Hair follicular keratinocyte (primary cell): ENCODE data around the genes IFIT3, IFIT1B, IFIT5, RPP30 and HECTD2.

DNA sequence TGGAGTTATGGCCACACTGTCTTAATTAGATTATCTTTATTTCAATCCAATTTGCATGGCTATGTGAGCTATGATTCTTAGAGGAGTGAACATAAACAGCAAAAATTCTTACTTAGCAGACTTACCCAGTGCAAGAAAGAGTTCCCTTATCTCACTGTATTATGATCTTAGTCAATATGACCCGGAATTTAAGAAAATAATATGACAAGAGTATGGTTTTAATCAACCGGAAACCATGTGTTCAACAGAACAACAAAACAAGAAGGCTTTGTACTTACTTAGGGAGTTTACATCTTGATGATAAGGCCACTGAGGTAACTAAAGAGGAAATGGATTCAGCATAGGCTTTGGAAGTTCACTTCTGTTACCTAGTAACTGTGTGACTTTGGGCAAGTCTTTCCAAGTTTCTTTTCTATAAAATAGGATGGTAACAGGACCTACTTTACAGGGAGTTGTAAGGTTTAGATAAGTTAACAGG is 7.4 kb upstream of the FAS start:
- RAMPAGE, long total RNA, result no peak

DNA sequence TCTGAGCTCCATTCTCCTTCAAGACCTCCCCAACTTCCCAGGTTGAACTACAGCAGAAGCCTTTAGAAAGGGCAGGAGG is 427 bp upstream of the FAS start:
- RAMPAGE, long total RNA, result no peak

- RAMPAGE, long total RNA, result no peak
These were observed 950 bp upstream of the CH25H start for GRCh38 chr10:89207680-89208853.

GRCh38 chr10:89284001-89284693 is 17.7 kb upstream of the IFIT2 start:
- RAMPAGE, long total RNA, result no peak

DNA sequence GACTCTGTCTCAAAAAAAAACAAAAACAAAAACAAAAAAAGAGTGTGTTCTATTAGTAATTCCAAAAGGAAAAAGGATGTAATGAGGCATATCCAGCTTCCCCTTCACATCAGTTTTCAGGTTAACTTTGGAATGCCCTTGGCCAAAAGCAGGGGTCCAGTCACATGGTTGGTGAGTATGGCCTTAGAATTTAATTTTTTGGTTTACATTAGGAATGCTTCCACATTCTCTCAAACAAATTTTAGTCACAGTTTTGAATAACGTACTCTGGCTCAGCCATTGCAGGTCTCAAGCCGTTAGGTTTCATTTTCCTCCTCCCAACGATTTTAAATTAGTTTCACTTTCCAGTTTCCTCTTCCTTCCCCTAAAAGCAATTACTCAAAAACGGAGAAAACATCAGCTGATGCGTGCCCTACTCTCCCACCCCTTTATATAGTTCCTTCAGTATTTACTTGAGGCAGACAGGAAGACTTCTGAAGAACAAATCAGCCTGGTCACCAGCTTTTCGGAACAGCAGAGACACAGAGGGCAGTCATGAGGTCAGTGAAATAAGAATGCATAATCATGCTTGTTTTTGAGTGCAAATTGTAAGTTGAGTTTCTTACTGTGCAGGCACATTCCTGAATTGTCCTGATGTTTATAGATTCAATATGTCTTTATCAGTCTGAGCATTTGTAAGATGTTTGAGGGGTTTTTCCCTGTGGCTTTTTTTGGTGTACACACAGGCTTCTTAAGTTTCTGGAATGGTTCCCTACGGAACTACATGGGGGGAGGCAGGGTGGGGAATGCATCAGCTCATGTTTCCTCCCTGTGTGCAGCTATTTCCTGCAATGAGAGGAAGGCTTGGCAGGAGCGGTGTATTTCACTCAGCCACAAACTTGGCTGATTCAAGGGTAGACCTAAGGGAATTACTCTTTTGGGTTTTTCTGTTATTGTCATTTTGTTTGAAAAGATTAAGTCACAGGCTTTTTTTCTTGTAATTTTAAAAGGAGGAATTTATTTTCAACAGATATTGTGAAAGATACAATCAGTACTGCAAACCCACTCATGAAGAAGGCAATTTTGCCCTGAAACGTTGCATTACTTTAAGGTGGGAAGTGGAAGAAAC is at the start of gene IFIT3:
Gene IFIT3 (plus strand): TSS at position 458 of the 1,108 bp plus-strand sequence.
- RAMPAGE, long total RNA, result no peak

GRCh38 chr10:89377801-89378331 is at the start of gene IFIT1B:
Gene IFIT1B, plus strand, starts transcription at chr10:89378056.
- RAMPAGE, long total RNA, result no peak

- RAMPAGE, long total RNA, result start-site peak on the plus strand at chr10:89414743-89414752, 35 and 14 reads in 2 replicates
These were observed at the start of gene IFIT5 for GRCh38 chr10:89413904-89414924. Gene IFIT5, plus strand, starts transcription at chr10:89414568.

GRCh38 chr10:89591463-89592313 is 53.4 kb downstream of the PANK1 start:
- RAMPAGE, long total RNA, result no peak

DNA sequence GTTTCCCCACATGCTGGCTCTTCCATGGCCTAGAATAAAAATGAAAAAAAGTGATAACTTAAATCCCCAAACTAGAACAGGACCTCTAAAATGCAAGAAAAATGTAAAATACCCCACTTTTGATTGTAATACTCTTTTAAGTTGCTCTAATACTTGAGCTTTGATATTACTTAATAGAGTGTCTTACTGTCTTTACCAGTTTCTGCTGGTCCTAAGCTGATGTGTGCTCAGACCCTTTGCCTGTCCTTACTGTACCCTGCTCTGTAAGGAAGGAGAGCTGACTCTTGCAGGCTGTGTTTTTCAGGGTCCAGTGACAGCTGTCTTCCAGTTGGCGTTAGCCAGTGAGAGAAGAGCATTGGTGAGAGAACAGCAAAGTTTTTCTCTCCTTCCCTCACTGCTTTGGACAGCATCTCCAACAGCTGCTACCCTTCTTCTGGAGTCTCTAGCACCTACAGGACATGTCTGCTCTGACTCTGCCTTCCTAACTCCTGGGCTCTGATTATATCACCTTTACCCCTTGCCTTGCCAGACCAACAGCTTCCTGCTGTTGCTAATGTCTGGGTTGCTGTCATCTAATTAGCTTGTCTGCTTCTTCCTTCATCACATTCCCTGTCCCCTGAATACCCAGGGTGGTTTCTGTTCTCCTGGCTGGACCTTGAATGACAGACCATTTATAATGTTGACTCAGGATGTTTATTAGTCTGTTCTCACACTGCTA is 23.3 kb upstream of the PANK1 start:
- RAMPAGE, long total RNA, result no peak

DNA sequence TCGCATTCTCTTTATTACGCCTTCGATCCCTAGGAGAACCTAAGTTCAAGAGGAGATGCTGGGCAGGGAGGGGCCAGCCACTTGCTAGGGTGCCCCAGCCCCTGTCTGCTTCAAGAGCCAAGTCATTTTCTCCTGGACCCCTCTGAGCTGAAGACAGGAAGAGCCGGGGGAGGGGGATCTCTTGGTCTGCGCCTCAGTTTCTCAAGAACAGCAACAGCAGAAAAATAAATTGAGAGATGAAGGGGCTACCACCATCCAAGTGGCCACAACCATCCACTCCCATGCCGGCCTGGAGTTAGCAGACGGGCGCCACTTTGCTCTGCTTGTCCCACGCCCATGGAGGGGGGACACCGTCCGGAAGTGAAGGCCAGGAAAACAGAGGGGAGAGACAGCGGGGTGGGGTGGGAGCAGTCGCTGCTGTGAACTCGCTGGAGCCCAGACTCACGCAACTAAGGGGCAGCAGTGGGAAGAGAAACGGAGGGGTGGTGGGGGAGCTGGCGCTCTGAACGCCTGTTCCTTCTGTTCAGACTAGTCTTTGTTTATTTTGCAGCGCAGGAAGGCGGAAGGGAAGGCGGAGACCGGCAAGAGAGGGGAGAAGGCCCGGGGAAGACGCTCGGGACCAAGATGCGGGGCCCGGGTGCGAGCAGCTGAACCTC is 135.4 kb downstream of the KIF20B start:
- RAMPAGE, long total RNA, result no peak

DNA sequence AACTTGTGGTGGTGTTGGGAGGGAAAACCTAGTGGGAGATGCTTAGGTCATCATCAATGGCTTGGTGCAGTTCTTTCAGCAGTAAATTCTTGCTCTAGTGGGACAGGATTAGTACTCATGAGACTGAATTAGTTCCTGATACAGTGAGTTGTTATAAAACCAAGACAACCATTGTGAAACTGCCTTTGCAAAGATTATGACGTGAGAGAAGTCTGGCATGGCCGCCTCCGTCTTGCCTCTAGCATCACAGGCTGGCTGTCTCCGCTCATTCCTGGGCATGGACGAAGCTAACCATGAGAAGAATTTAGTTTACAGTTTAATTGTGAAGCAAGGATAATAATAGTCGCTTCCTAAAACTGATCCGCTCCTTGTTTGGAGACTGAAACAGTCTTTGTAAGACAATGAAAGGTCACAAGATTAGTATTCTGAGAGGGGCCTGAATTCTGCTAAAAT is 186.5 kb downstream of the KIF20B start:
- RAMPAGE, long total RNA, result no peak

- RAMPAGE, long total RNA, result start-site peak on the plus strand at chr10:90871964-90871981, 131 and 72 reads in 2 replicates
These were observed at the start of gene RPP30 for GRCh38 chr10:90871774-90872760. Gene RPP30, plus strand, starts transcription at chr10:90871974.

DNA sequence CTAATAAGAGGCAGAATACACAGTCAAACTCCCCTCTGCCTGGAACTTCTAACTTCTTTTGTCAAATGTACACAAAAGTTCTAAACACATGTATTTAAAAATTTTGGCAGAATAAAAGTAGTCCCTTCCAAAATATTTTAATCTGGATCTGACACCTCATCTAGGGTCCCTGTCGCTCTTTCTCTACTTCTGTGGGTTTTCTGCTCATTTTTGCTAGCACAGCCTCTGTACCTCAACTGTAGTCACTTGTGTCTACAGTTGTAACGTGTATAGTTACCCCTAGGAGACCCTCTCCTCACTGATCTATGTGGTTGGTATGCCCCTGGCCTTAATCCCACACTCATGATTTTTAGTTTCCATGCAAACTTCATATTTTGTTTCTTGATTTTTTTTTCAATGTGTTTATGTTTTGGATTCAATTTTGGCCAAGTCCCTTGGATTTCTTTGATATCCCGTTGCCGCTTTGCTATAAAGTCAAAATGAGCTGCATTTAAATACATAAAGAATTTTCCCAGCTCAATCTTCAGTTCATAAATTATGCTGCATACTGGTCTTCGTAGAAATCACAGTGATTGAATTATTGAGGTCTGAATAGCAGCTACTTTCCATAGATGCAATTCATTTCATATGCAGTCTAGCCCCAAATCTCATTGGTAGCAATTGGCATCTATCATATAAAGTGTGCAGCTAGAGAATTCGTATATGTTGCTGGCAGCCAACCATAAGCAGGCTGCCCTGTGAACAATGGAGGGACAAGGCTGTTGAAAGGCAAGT is 4.0 kb downstream of the ANKRD1 start:
- RAMPAGE, long total RNA, result no peak

GRCh38 chr10:90918348-90918660 is 2.6 kb downstream of the ANKRD1 start:
- RAMPAGE, long total RNA, result no peak

DNA sequence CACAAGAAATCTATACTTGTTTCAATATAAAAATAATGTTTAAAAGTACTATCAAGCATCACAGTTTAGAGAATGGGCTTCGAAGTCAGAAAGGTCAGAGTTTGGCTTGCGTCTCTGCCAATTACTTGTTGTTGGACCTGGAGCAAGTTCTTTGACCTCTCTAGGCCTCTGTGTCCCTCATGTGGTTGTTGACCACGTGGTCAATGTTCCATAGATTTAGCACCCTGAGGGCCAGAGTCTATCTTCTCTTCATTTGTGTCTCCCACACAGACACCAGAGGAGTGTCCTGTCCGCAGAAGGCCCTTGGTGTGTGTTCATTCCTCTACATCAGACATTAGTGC is 122.2 kb upstream of the ANKRD1 start:
- RAMPAGE, long total RNA, result no peak

DNA sequence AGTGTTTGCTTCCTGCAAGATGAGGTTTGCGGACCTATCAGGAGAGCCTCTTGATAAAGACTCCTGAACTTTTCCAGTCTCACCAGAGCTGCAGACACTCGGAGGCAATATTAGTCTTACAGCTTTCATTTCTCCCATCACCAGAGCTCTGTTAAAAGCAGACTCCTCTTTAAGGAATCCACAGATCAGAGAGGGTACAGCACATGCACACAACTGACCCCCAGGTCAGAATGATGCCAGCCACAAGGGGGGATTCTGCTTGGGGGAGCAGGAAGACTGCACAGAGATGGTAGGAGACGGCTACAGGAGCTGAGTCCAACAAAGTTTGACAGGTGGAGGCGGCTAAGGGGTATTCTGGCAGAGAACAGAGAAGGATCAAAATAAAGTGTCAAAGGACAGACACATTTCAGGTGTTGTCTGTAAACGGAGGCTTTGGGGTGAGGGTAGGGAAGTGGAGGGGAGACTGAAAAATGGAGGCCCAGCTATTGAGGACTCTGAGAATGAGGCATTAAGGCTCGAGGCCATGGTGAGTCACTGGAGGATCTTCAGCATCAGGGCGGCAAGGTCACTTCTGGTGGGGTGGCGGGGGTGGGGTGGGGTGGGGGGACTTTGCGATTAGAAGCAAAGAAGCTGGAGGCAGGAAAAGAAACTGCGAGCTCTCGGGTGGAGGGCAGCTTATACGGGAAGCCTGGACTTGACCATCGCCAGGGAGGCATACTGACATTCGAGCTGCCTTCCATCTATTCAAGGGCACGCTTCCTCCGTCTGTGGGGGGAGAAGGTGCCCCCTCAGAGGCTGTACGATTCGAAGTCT is 58.5 kb upstream of the PCGF5 start:
- RAMPAGE, long total RNA, result no peak

DNA sequence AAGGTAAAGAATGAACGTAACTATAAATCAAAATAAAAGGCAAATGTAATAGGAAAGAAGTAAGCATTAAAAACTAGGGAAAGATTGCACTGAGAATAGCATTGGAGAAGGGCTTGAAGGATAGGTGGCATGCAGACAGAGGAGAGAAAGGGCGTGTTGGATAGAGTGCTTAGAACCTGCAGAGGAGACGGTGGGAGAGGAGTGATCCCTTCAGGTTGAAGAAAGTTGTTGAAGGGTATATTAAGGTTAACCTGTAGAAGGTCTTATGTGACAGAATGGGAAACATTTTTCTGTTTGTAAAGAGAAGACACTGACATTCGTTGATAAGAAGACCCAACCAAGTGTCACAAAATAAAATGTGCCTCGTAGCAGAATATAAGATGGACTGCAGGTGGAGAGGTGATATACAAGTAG is 1.4 kb downstream of the PCGF5 start:
- RAMPAGE, long total RNA, result no peak

DNA sequence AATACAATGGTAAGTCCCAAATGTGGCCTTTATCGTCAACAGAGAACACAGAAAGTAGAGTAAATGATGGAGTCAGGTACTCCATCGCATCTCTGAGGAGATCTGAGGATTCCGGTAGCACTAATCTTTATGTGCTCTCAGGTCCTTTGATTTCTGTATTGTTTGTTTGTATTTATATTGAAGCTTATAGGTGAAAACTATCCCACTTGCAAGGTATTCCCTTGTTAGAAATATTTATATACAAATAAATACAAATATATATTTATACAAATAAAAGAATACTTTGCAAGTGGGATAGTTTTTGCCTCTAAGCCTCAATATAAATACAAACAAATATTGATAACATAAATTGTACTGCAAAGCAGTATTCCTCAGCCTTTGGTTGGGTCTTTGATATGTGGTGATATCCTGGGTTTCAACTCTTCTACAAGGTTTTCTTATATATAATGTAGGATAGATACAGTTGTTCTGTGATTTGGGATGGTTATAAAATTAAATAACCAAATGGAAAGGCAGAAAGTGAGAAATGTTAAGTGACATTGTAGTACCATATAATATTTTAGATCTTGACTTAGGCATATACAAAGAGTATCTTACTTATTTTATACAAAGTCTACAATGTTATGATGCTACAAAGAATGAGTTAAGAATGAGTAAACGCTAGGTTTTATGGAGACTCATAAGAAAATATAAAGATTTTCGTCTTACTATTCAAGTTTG is 5.2 kb downstream of the PCGF5 start:
- RAMPAGE, long total RNA, result no peak

DNA sequence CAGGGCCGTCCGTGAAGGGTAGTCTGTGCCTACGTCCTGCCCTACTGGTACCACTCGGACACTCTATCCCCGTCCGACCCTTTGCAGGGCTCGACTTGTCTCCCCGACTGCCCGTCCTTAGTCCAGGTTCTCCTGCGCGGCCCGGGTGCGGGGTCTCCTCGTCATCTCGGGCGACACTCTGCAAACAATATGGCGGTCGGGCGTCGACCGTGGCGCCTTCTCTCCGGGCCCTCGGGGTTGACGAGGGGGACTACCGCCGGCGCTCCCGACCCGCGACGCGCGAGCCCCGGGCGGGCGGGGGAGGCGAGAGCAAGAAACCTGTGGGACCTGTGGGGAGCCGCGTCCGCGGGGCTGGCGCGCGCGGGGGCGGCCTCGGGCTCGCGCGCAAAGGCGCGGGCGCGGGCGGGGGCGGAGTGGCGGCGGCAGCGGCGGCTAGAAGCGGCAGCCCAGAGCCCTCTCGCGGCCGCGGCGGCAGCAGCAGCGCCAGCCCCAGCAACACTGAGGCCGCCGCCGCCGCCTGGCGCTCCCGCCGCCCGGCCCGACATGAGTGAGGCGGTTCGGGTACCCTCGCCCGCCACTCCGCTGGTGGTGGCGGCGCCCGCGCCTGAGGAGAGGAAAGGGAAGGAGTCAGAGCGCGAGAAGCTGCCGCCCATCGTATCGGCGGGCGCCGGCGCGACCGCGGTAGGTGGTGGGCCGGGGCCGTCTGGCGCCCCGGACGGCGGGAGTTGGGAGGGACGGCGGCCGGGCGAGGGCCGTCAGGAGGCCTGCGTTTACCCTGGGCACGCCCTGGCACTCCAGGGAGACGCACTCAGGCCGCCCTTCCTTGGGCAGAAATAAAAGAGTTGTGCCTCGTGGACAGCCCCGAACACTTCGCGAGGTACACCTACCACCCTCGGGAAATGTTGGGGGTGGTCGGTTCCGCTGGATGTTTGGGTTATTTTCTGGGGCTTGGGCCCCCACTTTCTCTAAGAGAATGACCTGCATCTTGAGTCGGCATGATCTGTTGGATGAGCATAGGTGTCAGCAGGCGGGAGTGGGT is at the start of gene HECTD2:
Gene HECTD2 (plus strand): TSS at position 449 of the 1,039 bp plus-strand sequence.
- RAMPAGE, long total RNA, result no peak

- RAMPAGE, long total RNA, result no peak
These were observed 3.6 kb downstream of the HECTD2 start for GRCh38 chr10:91413502-91414483.